GM12891 (cell line): Measurements from ENCODE around the genes SELP, NTMT2, GORAB, MROH9, VAMP4 and TNFSF18.

GRCh38 chr1:169604440-169605273 lies 18.4 kb upstream of the F5 start:
- RRBS: no CpG with 5 or more reads among the region's 4 CpGs

DNA sequence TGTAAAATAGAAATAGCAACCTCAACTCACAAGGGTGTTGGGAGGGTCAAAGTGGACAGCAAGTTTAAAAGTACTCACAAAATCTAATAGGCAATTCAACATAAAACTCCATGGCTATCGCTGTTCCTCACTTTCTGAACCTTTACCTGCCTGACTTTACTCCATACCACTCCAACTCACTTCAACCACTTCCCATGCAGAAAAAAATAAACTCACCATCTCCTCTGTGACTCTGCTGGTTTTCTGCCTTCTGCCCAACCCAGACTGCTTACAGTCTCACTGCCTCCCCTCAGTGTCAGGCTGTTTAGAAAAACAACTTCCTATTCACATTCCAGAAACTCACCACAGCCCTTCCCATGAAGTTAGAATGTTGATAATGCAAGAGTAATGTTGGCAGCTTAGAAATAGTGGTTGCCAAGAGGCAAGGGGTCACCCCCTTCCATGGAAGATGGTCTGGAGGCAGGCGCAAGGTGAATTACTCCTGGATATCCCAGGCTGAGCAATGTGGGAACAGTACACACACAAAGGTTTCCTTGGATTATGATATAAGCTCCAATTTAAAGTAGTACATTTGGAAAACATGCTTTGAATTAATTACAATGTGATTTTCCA lies at the start of gene SELP:
Gene SELP (minus strand): TSS at position 269 of the 612 bp plus-strand sequence.
- RRBS: no CpG with 5 or more reads among the region's 2 CpGs

DNA sequence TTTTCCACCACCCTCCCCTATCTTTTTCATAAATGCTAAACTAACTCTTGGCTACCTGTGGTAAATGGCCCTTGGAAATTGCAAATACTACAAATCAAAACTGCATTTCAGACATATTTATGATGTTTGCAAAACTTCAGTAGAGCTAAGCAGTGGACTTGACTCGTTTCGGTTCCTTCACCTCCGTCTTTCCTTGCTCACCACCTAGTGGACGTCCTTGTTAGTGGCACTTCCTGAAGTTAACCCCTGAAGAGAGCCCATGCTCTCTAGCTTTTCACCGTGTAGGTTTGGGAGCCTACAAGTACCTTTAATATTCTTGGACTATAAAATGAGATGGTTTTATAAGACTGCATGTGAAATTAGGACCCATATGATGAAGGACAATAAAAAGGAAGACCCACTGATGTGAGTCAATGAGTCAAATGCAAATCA lies 604 bp upstream of the SELL start:
- RRBS: no CpG with 5 or more reads among the region's 5 CpGs

DNA sequence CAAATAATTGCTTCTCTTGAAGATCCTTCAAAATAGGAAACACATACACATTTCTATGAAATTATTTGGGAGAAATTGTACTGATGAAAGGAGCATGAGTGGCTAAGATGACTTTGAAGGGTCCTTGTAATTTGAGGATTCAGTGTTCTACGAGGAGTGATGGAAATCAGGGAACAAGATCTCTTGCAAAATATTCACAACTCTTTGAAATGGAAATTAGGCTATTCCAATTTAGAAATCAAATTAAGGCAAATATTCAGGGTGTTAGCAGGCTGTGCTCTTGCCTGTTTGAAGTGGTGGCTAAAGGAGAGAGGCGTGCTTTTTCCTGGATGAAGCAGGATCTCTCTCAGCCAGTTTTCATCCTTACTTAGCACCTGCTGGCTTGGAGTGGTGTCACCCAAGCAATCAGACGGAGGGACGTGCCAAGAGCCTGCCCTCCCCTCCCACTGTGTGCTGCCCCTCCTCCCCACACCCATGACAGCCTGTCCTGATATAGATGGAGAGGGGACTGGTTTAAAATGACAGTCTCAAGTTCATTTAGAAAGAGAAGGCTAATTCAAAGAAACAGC lies at the start of gene NTMT2:
Gene NTMT2 (plus strand): TSS at position 469 of the 569 bp plus-strand sequence.
- RRBS: no CpG with 5 or more reads among the region's 4 CpGs

DNA sequence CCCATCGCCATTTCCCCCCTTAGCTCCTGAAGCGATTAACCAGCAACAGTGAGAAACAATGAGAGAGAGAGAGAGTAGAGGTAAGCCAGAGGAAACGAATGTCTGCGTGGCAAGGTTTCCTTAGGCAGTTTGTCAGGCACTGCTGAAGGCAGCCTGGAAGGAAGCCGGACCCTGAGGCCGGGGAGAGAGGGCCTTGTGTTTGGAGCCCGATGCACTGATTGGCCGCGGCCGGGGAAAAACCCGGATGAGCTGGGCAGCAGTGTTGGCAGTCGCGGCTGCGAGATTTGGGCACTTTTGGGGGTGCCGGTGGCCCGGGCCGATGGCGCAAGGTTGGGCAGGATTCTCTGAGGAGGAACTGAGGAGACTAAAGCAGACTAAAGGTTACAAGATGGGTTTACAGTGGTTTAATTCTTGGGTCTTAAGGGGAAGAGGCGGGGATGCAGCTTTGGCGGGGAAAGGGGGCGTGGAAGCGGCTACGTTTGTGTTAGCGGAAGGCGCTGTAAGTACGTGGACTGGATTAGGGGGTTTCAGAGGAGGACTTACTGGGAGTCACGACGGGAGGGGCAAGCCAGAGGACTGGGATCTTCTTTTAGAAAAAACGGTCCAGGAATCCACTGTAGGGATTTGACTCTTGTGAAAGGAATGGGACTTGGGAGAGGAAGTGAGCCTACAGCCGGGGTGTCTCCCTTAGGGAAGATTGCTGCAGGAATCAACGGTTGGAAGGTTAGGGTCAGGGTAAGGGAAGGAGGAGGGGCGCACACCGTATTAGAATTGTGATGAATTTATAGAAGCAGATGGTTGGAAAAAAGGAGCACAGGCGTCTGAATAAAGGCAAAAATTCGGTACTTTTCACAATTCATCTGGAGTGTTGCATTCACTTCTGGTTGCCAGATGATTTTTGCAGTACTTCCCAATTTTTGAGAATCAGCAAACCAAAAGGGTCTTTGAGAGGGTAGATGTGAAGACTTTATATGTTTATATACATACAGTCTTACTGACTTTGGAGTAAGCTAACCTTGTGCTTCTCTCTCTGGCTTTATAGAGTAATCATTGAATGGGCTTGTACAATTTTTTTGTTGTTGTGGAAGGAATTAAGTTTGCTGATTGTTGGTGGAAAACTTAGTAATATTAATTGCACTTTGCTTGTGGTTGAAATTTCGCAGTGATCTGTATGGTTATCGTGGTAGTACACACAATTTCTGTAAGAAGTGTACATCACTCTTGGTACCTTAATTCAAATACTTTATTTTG lies at the start of gene GORAB:
Gene GORAB (plus strand): TSS at position 262 of the 1,251 bp plus-strand sequence.
- RRBS: under 1% methylated on average over 10 of the region's 37 CpGs

DNA sequence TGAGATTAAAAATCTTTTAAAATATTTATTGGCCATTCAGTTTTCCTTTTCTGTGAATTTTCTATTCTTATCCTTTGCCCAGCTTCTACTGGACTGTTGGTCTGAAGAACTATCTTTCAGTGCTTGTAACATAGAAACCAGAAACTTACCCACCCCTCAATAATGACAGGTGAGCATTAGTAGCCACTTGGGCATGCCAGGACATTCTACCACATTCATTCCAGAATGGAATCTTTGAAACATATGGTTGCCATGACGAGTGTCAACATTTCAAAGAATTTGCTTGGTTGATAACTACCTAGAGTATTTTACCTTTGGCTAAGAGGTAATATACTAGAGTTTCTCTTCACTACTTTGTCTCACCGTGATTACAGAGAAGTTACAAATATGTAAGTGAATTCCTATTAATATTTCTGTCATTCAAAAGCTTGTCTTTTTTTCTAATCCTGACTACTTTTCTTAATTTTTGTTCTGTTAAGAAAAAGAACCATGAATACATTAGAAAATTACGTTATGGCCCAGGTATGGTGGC lies at the start of gene MROH9:
Gene MROH9 (plus strand): TSS at position 336 of the 532 bp plus-strand sequence.
- RRBS: no CpG with 5 or more reads among the region's 3 CpGs

DNA sequence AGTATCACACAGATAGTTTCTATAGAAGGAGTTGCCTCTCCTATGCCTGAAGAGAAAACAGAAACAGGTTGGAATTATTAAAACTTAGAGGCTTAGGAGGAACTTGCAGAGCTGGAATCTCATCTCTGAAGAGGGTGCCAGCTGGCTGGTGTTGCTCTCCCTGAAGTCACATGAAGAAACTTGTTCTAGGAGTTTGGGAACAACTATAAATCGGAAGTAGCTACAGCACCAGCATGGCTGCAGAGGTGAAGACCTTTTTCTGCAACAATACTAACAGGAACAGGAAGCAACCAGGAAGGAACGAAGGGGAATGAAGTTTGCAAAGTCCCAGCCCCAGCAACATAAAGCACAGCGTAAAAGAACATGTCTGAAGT lies 35.8 kb downstream of the FMO3 start:
- RRBS: no CpG with 5 or more reads among the region's 3 CpGs

- RRBS: no CpG with 5 or more reads among the region's 5 CpGs
Observed at GRCh38 chr1:171141289-171142062, 43.6 kb upstream of the FMO2 start.

GRCh38 chr1:171186547-171187161 lies 1.6 kb downstream of the FMO2 start:
- RRBS: no CpG with 5 or more reads among the region's 4 CpGs

DNA sequence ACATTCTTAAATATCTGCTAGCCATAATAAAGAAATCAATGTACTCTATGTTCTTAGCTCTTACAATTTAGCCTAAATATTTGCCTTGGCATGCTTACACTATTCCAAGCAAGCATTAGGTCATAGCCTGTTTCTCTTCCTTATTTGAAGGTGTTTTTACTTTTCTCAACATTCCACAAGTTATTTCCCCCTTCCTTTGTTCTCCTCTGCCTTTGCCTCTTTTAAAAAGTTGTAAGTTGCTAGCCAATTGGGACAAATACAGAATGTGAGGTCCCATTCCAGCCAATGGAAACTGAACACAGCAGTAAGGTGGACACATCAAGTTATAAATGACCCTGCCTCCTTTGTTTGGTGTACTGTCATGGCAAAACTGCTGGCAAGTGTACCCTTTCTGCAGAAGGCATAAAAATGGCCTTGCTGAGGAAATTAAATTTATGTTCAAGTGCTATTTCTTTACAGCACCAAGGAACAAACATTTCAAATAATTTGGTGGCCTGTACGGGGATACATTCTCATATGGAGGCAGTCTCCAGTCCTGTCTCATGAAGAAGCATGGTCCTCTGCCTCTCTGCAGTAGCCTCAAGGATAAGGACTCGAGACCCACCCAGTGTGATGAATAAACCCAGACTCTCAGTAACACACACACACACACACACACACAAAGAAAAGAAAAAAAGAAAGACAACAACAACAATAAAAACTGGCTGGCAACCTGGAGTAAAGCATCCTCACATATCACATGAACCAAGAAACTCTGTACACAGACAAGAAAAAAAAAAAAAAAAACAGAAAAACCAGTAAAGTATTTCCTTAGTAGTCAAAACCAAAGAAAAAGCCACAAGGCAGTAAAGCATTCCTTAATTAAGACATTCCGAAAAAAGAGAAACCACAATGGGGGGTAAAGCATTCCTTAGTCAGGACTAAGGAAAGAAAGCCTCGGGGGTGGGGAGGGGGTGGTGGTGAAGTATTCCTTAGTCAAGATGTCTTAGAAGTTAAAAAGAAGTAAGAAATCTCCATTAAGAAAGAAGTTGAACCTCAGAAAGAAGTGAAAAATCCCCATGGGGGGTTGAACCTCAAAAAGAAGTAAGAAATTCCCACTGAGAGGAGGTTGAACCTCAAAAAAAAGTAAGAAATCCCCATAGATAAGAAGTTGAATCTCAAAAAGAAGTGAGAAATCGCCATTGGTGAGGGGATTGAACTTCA lies 28.6 kb upstream of the FMO1 start:
- RRBS: no CpG with 5 or more reads among the region's 5 CpGs

- RRBS: no CpG with 5 or more reads among the region's 13 CpGs
Observed at GRCh38 chr1:171220535-171221195, 27.6 kb upstream of the FMO1 start.

GRCh38 chr1:171600252-171600818 lies 21.7 kb upstream of the MYOCOS start:
- RRBS: no CpG with 5 or more reads among the region's 4 CpGs

DNA sequence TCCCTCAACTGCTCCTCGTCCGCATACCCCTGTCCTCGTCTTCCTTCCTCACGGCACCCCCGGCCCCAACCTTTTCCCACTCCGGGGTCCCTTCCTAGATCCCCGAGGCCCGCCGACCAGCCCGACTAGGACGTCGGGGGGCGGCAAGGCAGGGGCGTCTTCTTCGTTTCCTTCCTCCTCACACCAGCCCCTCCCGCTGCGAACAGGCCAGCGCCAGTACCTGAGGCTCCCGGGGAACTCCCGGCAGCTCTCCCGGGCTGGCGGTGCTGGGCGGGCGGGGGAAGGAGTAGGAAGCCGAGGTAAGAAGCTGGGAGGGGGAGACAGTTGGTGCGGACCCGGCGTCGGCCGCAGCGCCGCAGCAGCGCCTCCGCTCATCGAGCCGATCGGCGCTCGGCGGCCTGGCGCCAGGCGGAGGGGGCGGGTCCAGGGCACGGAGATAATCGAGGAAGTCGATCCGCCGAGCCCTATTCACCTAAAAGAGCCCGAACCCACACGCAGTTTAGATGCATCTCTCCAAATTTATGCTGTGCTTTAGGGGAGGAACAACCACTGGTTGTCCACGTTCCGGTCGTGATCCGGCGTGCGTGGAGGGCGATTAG lies at the start of gene VAMP4:
Gene VAMP4 (minus strand): TSS at position 376 of the 599 bp plus-strand sequence.
- RRBS: under 1% methylated on average over 10 of the region's 57 CpGs

DNA sequence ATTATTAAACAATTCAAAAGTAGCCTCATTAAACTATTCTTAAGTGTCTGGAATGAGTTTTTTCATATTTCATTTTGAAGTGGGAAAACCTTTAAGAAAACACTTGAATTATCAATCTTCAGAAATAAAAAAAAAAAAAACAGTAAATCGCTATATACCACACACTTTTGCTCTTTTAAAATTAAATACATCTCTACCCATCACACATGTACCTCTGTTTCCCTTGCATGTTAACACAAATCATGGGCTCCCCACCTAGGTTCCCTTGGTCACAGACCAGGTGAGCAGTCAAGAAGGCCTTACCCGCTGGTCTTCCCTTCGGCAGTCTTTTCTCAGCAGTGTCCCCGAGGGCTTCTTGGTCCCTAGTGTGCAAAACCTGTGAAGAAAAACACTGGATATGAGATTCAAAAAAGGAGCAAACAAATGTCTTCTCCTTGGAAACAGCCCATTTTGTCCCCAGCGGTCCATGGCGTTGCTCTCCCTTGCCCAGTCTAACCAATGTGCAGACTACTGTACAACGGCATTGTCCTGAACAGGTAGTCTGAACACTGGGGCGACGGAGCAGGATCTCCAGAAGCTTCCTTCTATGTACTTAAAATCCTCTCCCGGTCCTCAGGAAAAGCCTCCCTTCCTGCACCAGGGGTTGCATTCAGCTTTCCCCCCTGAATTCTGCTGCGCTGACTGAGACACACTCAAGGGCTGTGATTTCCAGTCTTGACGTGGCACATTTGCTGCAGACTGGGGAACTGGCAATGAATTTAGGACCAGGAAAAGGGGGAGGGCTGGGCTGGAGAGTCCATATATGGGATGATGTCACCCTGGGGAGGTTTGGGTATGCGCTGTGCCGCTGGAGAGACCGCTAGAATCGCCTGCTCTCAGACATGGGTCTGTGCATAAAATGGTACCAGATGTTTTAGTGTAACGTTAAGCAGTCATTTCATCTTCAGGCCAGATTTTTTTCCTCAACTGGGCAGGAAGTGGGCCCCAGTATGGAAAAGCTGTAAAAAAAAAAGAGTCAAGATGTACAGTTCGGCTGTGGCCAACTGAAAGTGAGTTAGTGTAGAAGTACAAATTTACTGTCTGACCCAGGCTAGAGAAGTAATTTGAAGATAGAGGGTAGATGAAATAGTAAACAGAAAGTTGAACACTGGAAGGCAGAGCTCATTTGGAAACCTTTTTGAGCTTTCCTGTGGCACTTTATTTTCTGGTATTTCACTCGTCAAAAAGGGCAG lies 276.0 kb upstream of the C1orf105 start:
- RRBS: no CpG with 5 or more reads among the region's 19 CpGs

DNA sequence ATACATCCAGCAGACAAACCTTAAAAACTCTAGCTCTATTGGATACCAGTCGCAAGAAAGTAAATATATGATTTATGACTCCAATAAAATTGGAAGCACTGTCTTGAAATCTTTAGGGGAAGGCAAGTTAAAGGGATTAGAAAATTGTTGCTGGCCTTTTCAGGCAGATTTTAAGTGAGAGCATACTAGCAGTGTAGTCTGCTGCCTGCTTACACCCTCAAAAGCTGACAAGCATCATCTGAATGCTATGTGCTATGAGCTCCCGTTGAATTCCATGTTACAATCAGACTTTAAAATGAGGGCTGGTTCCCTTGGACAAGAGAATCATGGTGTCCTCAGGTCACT lies 271.2 kb upstream of the C1orf105 start:
- RRBS: no CpG with 5 or more reads among the region's 2 CpGs

GRCh38 chr1:172399197-172399784 lies 21.2 kb upstream of the C1orf105 start:
- RRBS: no CpG with 5 or more reads among the region's 9 CpGs

DNA sequence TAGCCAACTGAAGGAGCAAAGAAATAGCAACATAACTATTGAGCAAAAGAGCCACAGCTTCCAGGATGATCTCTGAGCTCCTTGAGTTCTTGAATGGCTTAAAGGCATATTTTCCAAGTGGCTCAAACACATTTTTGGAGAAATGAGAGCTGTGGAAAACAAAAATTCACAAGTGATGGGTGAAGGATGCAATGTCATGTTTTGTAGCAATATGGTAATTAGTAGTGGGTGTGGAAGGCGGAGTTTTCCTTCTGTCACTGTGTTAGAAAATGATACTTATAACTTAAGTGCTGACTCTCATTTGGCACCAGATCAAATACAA lies at the start of gene TNFSF18:
Gene TNFSF18 (minus strand): TSS at position 177 of the 322 bp plus-strand sequence.
- RRBS: no CpG with 5 or more reads among the region's 1 CpG

- RRBS: no CpG with 5 or more reads among the region's 16 CpGs
Observed at GRCh38 chr1:173406418-173407303, 70.5 kb upstream of the PRDX6 start.

DNA sequence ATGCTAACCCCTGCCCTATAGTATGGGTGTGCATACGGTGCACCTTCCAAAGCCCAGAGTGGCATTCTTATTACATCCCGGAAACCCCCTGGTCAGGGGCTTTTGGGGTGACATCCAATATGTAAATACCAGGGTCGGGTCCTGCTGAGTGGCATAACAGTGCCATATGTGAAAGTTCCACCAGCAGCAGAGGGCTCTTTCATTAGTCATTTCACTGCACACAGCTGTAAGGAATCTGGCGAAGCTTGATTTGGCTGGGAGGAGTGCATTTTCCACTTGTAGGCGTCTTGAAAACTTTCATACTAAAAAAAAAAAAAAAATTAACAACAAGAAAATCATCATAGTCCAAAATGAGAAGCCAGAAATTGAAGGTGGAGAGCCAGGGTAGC lies 58.8 kb upstream of the PRDX6 start:
- RRBS: no CpG with 5 or more reads among the region's 5 CpGs

DNA sequence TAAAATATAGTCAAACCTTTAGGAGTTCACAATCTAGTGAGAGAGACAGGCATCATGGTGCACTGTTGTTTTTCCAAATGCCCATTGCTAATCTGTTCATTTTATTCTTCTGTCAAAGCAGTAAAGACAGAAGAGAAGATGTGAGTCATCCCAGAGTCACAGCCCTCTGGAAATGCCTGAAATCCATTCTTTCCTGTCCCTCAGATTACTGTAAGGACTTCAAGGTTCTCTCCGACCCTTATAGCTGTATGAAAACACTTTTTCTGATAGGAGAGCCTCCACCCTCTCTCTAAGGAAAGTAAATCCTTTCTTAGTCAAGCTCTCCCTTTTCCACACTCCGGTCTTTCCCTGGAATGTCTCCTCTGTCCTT lies 3.6 kb upstream of the PRDX6 start:
- RRBS: no CpG with 5 or more reads among the region's 2 CpGs